ENCODE results near the gene XNDC1N.

DNA sequence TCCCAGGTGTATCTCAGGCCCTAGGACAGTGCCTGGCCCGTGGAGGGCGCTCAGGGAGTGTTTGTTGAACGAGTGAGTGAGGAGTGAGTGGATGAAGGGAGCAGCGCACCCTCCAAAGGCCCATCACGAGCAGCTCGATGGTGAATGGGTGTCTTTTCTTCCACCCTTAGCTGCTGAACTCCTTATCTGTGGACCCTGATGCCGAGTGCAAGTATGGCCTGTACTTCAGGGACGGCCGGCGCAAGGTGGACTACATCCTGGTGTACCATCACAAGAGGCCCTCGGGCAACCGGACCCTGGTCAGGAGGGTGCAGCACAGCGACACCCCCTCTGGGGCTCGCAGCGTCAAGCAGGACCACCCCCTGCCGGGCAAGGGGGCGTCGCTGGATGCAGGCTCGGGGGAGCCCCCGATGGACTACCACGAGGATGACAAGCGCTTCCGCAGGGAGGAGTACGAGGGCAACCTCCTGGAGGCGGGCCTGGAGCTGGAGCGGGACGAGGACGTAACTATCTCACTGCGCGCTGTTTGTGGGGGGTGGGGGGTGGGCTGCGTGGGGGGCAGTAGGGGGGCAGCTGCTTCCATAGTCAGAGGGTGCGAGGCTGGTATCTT is 9.6 kb downstream of the ANO1 start:
- PRO-cap, result no peak
- RAMPAGE, long total RNA, 2 experiments, result no peak in any of the 2 experiments

DNA sequence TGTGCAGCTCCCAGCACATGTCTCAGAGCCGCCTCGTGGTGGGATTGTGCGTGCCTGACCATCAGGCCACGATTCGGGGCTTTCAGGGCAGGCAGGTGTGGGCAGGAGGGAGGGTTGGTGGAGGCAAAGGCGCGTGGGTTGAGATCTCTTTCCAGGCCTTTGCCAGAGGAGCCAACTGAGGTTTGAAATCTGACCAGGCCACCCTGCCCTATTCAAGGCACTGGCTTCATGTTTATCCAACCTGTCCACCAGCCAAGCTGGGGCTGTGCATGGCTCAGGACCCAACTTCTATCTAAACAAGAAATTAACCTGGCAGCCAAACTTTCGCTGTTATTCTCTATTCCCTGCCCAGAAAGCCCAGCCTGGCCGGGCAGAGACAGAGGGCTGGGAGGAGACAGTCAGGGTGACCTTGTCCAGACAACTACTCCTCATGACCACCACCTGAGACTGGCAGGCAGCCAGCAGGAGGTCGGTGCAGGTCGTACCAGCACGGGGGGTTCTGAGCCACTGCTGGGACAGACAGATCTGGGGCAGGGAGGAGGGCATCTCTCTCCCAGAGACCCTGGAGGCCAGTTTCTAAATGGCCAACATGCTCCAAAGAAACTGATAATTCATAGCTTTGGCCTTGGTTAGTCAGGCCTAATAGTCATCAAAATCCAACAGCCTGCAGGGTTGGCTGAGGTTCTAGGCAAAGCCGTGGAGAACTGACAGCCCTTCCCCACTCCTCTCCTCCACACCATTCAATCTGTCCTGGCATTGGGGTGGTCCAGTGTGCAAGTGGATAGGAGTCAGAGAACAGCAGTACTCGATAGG is 28.2 kb downstream of the ANO1 start:
- PRO-cap, result no peak
- RAMPAGE, long total RNA, 2 experiments, result no peak in any of the 2 experiments

DNA sequence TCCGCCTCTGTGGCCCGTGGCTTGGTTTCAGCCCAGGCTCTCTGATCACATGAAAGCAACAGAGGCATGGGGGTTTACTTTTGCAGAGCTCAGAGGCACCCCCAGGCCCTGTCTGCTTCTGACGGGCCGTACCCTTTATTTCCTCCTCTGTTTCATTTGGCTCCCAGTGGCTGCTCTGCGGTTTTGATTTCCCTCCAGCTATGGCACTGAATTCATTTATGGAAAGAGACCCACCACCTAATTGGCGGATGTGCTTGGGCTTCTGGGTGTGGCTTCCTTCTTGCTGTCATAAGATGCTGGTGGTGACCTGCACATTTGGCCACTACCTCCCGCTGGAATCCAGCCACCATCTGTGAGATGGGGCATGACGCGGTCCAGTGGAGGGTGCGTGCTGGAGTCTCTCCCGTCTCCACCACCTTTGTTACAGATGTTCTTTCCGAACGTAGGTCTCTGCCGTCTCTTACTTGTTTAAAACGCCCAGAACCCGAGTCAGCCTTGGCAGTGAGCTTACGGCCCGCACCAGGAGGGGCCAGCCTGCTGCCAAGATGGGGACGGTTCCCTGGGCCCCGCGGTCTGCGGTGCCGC is 47.7 kb upstream of the FADD start:
- PRO-cap, result unidirectional peak, plus-strand start at position 355 of the sequence
- RAMPAGE, long total RNA, 2 experiments, result no peak in any of the 2 experiments

- PRO-cap, result no peak
- RAMPAGE, long total RNA, 2 experiments, result no peak in any of the 2 experiments
Observed at GRCh38 chr11:70162766-70163559, 40.1 kb upstream of the FADD start.

- PRO-cap, result no peak
- RAMPAGE, long total RNA, 2 experiments, result no peak in any of the 2 experiments
Observed at GRCh38 chr11:70206098-70206481, 3.0 kb downstream of the FADD start.

DNA sequence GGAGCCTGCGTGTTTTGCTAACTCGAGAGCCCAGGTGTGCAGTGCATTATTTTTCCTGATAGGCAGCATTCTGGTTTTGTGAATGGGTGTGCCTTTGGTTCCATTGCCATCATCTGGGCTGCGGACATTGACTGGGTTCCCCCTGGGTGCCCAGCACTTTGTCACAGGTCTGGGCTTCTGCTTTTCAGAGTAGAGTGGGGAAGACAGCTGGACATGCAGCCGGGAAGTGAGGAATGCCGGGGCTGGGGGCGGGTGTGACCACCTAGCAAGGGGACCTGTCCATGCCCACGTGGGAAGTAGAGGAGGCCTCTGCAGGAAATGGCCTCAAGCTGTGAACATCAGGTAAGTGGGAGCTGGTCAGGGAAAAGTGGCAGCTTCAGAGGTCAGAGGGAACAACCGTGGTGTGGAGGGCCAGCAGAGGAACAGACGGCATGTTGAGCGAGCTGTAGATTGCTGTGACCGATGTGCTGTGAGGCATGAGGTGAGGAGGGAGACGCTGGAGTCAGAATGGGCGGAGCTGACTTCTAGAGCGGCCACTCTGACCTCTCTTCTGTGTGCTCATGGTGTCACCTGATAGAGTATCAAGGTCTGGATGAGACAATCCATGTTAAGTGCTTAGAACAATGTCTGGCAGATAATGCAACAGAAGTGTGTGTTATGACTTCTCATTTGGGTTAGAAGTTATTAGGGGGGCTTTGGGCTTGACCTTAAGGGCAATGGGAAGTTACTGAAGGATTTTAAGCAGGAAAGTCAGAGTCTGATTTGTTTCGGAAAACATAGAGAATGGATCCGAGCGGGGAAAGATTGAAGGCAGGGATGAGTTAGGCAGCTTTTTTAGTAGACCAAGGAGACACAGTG is 42.4 kb downstream of the PPFIA1 start:
- PRO-cap, result no peak
- RAMPAGE, long total RNA, 2 experiments, result no peak in any of the 2 experiments

GRCh38 chr11:70314808-70315209 is 44.3 kb downstream of the PPFIA1 start:
- PRO-cap, result no peak
- RAMPAGE, long total RNA, 2 experiments, result no peak in any of the 2 experiments

GRCh38 chr11:70409489-70410039 is 11.2 kb downstream of the CTTN start:
- PRO-cap, result no peak
- RAMPAGE, long total RNA, 2 experiments, result no peak in any of the 2 experiments

- PRO-cap, result no peak
- RAMPAGE, long total RNA, 2 experiments, result no peak in any of the 2 experiments
Observed at GRCh38 chr11:70481852-70483038, 83.9 kb downstream of the CTTN start.

DNA sequence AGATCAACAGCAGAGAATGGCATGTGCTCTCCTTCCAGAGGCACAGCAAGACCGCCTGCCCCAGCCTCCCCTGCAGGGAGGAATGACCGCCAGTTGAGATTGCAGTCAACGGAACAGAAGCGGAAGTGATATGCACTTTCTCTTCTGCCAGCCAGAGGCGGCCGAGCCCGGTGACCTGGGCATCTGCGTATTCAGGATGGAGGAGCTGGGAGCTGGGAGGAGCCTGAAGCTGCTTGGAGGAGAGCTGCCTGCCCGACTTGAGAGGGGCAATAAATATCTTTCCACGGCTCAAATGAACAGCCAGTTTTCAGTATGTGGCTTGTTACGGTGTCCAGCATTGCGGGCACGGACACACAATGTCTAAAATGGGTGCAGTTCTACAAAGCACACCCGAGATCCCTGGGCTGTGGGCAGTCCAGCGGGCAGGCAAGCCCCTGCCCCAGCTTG is 243.1 kb downstream of the CTTN start:
- PRO-cap, result no peak
- RAMPAGE, long total RNA, 2 experiments, result no peak in any of the 2 experiments

DNA sequence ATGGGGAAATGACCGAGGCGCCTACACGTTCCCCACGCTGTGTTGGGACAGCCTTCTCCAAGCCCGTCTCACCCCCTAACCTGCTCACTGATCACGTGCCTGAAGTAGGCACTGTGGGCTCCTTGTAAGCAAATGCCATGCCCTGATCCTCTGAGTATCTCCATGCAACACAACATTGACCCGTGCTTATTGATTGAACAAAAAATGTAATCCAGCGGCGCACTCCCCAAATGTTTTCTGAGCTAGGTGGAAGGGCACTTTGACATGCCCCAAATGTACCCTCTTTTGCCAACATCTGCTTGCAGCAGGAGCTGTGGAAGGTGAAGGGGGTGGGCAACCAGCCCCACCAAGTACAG is 268.3 kb downstream of the CTTN start:
- PRO-cap, result no peak
- RAMPAGE, long total RNA, 2 experiments, result no peak in any of the 2 experiments

DNA sequence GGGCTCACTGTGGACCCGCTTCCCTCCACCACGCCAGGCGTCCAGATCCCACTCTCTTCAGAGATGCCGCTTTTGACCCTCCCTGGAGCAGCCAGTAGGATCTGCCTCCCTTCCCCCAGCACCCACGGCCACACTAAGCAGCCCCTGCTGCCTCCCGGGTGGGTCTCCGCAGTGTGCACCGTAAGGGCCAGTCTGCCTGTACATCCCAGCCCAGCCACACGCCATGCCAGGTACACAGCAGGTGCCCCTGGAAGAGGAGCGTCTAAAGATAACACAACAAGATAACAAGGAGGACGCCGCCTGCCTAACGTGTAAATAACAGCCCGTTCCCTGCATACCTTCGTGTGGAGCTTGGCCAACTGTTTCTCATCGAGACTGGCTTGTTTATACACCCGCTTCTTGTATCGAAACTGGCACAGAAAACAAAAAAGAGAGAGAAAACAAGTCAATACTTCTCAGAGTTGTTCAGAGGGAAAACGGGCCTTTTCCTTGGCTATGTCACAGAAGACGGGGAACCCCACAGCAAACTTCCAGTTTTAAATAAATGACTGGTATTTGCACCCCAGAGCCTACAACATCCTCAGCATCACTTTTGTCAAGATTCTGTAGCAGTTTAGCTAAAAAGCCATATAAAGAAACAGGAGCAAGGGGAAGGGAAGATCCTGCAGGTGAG is 139.3 kb downstream of the SHANK2 start:
- PRO-cap, result no peak
- RAMPAGE, long total RNA, 2 experiments, result no peak in any of the 2 experiments

GRCh38 chr11:71152388-71153003 is 99.9 kb downstream of the SHANK2 start:
- PRO-cap, result no peak
- RAMPAGE, long total RNA, 2 experiments, result no peak in any of the 2 experiments

DNA sequence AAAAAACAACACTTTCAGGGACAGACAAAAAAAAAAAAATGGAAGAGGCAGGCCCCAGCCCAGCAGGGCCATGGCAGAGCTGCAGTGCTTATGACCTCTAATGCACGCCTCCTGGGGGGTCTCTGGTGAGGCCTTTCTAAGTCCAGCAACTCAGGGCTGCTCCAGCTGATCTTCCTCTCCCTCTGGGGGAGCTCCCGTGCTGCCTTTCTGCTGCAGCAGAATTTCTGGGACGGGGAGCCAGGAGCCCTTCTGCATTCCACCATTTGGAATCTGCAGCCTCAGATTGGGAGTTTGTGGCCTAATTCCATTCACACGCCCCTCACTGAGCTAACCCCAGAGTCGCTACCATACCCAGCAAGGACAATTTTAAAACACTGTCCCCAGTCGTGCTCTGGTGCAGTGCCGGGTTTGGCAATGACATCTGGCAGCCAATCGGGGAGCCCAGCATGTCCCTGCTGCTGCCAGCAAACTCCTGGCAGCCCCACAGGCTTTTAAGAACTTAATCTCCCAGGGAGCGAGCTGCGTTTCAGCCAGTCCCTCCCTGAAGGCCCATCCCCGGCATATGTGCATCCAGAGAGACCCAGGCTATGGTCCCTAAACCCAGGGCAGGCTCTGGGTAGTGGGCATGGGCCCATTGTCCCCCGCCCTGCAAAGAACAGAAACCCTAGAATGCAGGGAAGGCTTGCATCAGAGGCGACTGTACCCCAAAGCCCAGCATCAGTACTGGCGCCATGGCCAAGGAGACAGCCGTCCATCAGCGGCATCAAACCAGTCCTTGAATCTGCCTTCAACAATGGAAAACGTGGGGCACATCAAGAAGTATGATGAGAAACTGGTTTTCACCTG is 4.7 kb downstream of the SHANK2 start:
- PRO-cap, result no peak
- RAMPAGE, long total RNA, 2 experiments, result no peak in any of the 2 experiments

GRCh38 chr11:71255153-71255851 is 2.9 kb upstream of the SHANK2 start:
- PRO-cap, result no peak
- RAMPAGE, long total RNA, 2 experiments, result no peak in any of the 2 experiments

- PRO-cap, result bidirectional peak, plus-strand start at chr11:71266567, minus-strand start at chr11:71266435
- RAMPAGE, long total RNA, 2 experiments, result no peak in any of the 2 experiments
Observed at GRCh38 chr11:71266190-71266867, 14.0 kb upstream of the SHANK2 start.

DNA sequence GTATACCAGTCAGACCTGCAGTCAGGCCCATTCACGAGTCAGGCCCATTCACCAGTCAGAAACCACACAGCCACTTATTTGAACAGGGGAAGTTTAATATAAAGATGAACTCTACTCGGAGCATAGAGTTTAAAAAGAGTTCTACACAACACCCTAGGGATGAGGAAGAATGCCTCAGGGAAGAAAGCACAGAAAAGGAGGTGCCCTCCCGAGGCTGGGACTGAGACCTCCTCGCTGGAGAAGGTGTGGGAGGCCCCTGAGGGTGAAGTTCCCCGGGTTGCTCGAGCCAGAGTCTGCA is 13.9 kb downstream of the DHCR7 start:
- PRO-cap, result no peak
- RAMPAGE, long total RNA, 2 experiments, result no peak in any of the 2 experiments

DNA sequence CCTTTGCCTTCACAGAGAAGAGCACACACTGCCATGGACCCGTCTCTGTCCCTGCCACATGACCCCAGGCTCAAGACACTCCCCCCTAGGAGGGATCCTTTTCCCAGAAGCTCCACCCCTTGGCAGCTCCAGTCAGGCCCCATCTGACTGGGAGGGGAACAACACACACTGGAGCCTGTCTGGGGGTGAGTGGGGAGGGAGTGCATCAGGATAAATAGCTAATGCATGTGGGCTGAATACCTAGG is 28.4 kb upstream of the DEFB108B start:
- PRO-cap, result no peak
- RAMPAGE, long total RNA, 2 experiments, result no peak in any of the 2 experiments

GRCh38 chr11:71813384-71814173 is 19.4 kb upstream of the DEFB108B start:
- PRO-cap, result unidirectional peak, minus-strand start at chr11:71813865
- RAMPAGE, long total RNA, 2 experiments, result no peak in any of the 2 experiments

- PRO-cap, result no peak
- RAMPAGE, long total RNA, 2 experiments, result start-site peak on the minus strand in 2 of 2 experiments, at chr11:71928415-71928487 at its widest, 19 to 23 reads per replicate
Observed at GRCh38 chr11:71927863-71928839, at the start of gene XNDC1N. TSS of gene XNDC1N (minus strand) at chr11:71928594.

All from lower leg skin (tissue), 2 donors.